Sternocleidomastoid (tissue), 1 donor: ENCODE data around the gene S100Z.

- PRO-cap, result no peak
These were observed 32.6 kb downstream of the TNPO1 start for GRCh38 chr5:72849115-72849436.

DNA sequence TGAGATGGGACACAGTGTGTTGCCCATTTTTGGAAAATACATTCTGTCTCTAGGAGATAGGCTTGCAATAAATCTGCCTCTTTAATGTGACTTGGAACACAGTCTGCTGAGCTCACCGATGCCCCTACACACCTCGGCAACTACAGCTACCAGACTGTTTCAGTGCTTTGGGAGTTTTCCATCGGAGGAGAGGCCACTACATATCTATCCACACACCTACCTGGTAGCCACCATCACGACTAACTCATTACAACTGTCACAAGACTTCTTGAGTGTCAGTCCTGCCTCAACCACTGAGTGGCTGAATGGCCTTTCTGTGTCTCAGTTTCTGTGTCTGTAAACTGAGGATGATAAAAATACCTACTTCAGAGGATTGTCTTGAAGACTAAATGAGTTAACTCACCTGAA is 18.8 kb upstream of the FCHO2 start:
- PRO-cap, result no peak

GRCh38 chr5:73370391-73371218 is 78.0 kb downstream of the FOXD1 start:
- PRO-cap, result no peak

GRCh38 chr5:73449018-73449232 is 348 bp upstream of the FOXD1 start:
- PRO-cap, result no peak

- PRO-cap, result no peak
These were observed 260.5 kb downstream of the ARHGEF28 start for GRCh38 chr5:73886375-73887027.

DNA sequence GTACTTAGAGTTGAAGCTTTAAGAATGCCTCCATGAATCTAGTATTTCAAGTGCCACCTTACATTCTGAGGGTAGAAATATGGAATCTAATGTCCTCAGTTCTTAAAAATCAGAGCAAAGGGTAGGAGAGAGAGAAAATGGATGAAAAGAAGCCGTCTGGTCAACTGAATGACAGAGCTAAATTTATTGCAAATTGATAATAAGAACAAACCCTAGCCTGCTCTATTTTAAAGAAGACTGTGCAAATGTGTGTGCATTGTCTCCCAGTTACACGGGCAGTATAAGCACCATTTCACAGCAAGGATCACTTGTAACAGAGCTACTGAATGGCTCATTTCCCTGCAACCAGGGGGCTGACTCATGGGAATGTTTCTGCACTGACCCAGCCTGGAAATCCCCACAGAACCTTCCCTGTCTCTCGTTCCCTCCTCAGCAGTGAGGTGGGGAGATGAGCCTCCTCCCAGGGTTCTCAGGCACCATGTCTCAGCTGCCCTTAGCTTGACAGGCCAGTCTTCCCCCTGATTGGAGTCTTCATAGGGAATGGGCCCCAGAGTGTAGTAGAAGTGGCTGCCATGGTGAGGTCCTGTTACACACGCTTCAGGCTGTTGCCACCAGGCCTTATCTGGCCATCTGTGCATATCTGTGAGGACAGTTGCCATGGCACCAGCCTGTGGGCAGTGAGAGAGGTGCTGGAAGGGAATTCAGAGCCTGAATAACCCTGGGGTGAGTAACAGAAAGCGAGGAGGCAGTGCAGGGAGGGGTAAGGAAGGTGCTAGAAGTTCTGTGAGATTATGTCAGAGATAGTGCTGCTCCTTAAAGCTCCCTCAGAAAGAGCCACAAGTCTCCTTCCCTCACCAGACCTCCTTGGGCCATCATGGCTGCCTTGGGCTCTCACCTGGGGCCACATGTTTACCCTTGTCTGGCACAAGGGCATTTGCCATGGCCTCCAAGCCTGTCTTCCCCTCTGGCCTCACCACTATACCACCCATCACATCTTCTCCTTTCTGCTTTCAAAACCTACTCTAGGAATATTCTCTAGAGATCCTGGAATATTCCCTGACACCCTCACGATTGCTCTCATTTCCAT is 324.4 kb downstream of the ENC1 start:
- PRO-cap, result no peak

DNA sequence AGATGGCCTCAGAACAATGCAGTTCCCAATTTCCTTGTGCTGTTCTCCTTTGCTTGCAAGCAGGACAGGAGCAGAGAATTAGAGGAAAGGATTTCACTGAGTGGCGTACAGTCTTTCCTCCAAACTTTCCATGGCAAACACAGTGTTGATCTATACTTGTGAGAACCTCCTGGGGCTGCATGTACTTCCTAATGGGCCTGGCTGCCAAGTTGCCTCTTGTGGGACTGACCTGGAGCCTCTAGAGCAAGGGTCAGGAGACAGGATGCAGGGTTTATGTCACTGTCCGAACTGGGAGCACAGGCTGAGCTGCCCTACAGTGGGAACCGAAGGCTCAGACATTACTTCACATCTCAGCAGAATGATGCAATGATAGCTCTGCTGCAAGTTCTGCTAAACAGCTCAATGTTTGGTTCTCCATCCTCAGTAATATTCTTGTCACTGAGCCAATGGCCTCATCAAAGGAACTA is 102.3 kb downstream of the ENC1 start:
- PRO-cap, result no peak

DNA sequence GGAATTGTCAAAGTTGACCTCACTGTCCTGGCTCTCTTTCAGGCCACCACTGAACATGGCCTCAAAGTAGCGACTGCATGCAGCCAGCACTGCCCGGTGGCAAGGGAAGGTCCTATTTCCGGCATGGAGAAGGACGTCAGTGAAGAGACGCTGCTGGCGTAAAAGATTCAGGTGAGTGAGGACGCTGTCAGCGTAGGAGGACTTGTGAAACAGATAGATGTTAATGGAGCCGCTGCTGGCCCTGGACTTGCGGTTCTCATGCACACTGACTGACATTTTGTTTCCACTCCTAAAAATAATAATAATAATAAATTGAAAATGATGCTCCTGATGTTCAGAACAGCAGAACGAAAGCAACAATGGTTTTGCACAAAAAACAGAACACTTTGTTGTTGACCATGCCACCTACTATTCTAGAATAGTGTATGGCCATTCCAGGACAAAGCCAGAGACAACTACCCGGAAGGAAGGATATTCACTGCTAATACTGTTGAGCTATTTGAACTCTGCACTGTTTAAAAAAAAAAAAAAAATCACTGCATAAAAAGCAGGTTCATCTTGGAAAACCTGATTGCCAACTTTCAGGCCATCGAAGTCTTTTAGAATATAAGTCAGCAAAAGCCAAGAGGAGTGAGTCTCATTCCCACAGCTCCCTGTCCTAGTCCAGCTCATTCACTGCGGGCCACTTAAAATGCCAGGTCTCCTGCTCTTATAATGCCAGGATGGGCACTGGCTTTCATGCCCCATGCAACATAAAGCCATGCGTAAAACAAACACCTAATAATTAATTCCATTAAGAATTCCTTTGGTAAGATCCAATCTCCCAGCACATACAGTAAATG is 4.1 kb downstream of the ENC1 start:
- PRO-cap, result no peak

DNA sequence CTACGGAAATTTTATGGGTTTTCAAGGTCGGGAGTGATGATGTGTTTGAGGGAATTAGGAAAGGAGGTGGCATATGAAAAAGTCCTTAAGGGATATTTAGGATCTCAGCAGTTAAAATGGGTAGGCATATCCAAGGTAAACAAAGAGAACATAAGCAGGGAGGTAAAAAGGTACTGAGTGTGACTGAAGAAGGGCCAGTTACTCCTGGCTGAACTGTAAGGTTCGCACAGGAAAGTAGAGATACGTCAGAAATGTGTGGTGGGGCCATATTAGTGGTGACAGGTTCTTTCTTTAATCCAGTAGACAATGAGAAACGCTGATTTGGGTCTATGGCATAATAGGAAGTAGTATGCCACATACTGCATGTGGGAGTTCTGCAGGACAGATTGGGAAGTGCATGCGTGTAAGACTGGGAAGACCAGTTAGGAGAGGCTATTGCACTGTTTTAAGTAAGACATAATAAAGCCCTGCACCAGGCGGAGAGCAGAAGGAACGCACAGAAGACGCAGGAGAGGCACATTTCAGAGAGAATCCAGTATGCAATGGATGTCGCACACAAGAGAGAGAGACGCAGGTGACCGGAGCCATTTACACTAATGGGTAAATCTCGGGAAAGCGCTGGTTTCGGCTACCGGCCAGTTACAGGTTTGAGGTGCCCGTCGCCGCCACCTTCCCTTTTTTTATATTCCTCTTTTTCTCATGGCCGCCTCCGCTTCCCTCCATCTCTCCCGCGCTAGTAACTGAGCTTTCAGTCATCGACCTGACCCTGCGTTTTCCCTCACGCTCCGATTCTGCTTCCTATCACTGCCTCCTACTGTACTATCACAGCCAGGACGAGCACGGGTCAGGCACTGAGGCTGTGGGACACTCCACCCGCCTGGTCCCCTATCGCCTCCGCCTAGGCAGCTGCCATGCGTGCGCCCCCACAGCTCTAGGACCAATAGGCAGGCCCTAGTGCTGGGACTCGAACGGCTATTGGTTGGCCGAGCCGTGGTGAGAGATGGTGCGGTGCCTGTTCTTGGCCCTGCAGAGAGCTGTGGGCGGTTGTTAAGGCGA is 648 bp upstream of the HMGCR start:
- PRO-cap, result unidirectional peak, plus-strand start at position 486 of the sequence; bidirectional peak, plus-strand start outside the sequence, minus-strand start at position 896 of the sequence

- PRO-cap, result no peak
These were observed 25.5 kb downstream of the HMGCR start for GRCh38 chr5:75362390-75363101.

- PRO-cap, result no peak
These were observed 1.5 kb downstream of the CERT1 start for GRCh38 chr5:75509945-75510321.

GRCh38 chr5:75622383-75622982 is 11.2 kb downstream of the ANKDD1B start:
- PRO-cap, result no peak

DNA sequence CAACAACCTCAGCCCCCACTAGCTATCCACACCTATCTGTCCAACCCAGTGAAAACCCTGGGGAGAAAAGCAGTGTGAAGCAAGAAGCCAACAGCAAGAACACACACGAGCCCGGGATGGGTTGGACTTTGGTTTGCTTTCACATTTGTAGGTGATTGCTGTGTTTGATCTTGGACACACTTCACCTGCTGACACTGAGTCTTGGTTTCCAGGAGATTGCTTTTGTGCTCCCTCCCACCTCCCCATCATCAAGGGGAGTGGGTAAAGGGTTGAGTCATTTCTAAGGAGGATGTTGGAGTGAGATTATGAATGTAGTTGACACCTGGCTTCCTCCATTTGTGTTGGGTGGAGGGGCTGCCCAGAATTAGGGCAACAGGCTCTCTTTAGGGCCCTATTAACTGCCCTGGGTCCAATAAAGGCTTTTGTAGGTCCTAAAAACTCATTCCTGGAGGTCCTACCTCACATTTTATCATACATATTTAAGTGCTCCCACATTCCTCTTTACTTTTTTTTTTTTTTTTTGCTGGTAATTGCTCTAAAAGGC is 37.5 kb downstream of the ANKDD1B start:
- PRO-cap, result no peak

GRCh38 chr5:75670657-75671155 is 46.5 kb downstream of the POC5 start:
- PRO-cap, result no peak

DNA sequence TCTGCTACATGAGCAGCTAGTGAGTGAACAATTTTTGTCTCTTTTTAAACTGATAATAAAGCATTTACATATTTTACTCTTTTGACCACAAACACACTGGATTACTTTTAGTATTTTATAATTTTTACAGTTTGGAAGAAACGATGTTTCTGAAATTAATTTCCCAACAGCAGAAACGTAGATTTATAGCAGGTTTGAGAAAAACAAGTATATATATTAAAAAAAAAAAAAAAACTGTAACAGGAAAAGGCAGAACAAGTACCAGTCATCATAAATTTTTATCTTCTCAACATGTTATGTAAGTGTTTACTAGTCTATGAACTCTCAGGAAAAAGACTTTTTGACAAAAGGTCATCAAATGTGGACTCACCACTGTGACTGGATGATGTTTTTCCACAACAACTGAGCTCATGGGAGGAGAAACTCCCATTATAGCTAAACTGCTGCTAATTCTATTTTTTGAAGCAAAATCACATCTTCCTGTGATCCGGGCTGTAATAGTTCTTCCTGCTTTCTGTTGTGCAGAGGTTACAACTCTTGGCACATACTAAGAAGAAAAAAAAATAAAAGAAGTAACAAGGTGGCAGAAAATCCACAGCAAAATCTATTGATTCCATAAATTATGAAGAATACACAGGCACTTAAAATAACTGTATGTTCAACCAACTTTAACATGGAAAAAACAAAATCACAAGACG is 39.7 kb downstream of the POC5 start:
- PRO-cap, result no peak

DNA sequence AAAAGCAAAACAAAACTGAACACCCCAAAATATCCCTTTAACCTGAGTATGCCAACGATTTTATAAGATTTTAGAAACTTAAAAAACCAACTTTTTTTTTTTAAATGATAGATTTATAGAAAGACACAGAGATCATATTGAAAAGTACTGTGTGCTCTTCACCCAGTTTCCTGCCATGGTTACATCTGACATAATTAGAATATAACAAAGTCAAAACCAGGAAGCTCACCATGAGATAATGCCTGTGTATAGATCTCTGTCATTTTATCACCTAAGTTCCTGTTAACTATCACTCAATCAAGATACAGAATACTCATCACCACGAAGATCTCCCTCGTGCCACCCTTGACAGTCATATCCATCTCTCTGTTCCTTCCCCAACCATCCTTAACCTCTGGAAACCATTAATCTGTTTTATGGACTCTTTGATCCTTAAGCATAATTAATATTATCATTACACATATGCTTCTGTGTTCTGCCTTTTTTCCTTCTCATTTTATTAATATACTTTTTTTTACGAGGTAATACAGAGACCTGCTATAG is 39.1 kb downstream of the POC5 start:
- PRO-cap, result no peak

GRCh38 chr5:76136340-76136609 is 53.1 kb downstream of the SV2C start:
- PRO-cap, result no peak

- PRO-cap, result no peak
These were observed 121.5 kb downstream of the SV2C start for GRCh38 chr5:76204676-76205050.

DNA sequence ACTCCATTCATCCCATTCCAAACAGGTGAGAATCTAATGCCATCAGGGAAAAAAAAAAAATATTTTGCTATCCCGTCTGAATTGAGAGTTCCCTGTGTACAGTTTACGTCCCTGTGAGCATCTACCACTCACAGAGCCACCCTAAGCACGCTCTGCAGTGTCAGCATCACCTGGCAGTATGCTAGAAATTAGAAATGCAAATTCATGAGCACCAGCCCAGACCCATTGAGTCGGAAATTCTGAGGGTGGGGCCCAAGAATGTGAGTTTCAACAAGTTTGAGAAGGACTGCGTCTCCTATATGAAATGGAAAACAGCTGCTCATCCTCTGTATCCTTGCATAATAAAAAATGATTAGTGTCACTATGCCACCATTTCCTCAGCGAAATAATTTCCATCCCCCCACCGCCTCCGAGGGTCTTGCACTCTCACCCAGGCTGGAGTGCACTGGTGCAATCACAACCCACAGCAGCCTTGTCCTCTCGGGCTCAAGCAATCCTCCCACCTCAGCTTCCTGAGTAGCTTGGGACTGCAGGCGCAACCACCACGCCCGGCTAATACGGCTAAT is 1.3 kb upstream of the IQGAP2 start:
- PRO-cap, result no peak

- PRO-cap, result no peak
These were observed at the start of gene S100Z for GRCh38 chr5:76849847-76850408. TSS of gene S100Z (plus strand) at chr5:76850014.